Skeletal muscle cell (primary cell): ENCODE measurements around a stretch of chr12.

- RRBS = no CpG with 5 or more reads among the region's 13 CpGs
Measured at GRCh38 chr12:3070898-3071708, 6.1 kb upstream of the TSPAN9 start.

DNA sequence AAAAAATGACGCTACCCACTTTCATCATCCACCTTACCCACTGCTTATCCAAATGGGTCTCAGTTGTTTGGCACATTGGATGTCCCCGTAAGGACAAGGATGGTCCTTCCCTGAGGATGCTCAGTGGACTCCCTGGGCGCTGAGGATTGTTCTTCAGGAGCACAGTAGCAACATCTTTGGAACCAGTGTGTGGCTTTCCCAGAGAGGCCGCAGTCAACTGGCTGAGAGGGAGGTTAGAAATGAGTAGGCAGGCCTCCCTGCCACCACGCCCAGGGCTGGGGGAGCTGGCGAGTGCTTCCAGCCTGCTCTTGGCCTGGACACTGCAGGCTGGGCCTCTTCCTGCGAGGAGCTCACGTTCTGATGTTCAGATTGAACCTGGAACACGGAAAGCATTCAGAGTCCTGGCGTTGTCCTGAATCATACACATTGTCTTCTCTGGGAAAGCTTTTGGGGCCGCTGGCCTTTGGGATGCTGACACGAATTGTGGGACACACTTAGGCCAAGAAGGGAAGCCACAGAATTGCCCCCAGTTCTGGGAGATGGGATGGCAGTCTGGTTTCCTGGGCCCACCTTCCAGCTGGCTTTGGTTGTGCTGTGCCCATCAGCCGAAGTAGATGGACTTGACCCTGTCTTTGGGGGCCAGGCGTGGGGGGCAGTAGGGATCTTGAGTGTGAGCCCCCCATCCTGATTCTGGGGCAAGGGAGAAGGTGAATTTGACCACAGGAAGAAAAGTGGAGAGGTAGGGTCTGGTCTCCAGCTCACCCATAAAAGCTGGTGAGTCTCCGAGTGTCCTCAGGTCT, 15.7 kb downstream of the TSPAN9 start:
- RRBS = no CpG with 5 or more reads among the region's 15 CpGs

- RRBS = no CpG with 5 or more reads among the region's 38 CpGs
Measured at GRCh38 chr12:3199448-3199882, 122.3 kb downstream of the TSPAN9 start.

- RRBS = no CpG with 5 or more reads among the region's 12 CpGs
Measured at GRCh38 chr12:3204133-3204928, 127.2 kb downstream of the TSPAN9 start.

DNA sequence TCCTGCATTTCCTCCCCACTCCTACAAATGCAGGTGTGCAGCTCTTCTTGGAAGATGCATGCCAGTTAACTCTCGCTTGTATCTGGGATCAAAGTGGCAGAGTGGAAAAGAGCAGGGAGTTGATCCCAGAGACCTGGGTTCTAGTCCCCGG, 136.6 kb downstream of the TSPAN9 start:
- RRBS = no CpG with 5 or more reads among the region's 2 CpGs

DNA sequence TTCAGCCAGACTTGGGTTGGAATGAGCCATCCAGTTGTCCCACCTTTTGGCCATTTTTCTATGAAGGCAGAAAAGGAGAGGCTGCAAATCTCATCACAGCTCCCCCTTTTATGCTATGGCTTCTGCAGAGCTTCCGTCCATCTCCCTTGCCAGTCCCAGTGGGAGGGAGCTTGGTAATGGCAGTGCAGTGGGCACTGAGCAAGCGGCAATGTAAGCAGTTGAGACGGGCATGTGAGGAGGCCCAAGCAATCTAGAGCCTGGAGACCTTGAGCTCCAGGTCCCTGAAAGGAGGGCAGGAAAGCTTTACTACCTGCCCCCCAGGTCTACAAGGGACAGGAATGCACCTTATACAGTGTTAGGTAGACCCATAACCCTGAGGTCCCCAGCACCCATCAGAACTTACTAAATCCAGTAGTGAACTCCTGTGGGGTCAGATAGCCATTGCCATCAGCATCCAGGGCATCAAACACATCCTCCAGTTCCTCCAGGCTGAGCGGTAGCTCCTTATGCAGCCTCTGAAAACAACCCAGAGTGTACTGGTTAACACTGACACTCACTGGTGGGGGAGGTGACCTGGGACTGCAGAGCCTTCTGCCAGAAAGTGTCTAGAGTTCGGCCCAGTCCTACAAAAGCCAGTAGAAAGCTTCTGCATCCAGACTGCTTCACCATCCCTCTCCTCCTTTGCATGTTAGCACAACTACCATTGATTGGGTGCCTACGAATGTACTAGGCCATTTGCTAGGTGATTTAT, 72.9 kb downstream of the CRACR2A start:
- RRBS = no CpG with 5 or more reads among the region's 6 CpGs

DNA sequence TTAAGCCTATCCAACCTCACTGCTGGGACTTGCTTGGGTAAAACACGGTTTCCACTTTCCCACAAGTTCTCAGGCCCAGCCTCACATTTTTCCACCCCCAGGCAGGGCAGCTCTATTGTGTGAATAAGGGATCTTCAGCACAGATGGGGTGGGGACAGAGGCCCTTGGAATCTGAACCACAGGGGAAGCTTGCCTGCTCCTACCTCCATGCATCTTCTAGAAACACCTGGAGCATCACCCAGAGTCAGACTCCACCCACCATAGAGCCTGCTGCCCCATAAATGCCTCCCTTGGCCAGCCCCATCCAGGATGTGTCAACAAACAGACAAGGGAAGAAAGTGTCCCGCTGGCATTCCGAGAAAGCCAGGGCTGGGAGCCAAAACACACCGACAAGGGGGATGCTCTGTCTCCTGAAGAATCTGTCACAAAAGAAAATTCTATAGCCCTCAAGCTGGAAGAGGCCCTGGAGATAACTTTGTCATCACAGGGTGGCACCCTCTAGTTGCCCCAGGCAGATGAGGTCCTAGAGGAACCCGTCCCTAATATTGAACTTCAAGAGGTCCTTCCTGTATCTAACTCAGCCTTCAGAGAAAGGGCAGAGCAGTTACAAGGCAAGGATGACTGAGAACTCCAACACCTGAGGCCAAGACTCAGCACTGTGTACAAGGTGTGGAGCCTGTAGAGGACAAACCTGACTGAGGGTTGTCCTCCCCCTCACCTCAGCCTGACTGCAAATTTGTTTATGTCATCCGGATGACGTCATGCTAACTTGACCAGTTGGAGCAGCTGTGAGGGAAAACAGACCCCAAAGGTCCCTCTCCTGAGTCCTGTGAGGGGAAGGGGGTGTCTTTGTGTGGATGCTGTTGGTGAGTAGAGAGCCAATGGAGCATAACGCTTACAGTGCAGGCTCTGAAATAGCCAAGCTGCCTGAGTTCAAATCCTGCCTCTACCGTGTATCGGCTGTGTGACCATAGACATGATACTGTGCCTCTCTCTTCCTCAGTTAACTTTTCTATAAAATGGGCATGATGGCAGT, 4.5 kb downstream of the CRACR2A start:
- RRBS = no CpG with 5 or more reads among the region's 10 CpGs

DNA sequence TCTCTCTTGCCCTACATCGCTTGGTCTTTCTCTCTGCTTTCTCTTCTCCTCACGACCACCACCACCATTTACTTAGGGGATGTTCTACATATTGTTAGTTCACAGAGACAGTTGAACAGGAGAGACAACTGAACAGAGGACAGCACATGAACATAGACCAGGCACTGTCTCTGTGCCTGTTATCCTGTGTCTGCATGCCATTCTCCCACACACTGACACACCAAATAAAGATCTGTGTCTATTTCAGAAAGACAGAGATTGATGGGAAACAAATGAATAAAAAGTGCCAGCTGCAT, 77.5 kb upstream of the PARP11 start:
- RRBS = no CpG with 5 or more reads among the region's 2 CpGs

- RRBS = no CpG with 5 or more reads among the region's 8 CpGs
Measured at GRCh38 chr12:3958431-3959007, 85.3 kb upstream of the PARP11 start.

GRCh38 chr12:4024663-4025074, 151.5 kb upstream of the PARP11 start:
- RRBS = no CpG with 5 or more reads among the region's 8 CpGs

DNA sequence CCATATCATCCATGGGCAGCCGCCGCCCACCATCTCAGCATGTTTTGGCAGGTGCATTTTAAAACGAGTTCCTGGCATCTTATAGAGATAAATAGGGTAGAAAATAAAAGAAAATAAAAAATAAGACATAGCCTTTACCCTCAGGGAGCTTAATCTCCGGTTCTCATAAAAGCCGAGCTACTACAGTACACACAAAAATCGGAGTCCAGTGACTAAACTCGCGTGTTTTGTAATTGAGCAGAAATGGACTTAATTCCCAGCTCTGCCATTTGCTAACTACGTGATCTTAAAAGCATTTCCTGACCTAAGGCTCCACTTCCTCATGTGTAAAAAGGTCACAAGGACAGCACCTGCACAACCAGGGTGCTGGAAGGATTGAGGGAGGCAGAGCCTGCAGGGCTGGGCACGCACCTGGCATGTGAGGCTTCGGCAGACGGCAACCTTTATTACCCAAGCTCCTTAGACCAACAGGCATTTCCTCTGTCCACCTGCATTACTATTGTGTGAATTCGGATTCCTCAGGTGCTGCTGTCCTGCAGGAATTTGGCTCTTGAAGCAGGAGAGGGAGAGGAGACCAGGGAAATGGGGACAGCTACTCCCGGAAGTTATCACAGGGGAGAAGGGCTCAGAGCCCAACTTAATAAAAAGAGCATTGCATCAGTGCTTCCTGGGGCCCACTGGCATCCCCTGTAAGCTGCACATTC, 157.4 kb upstream of the CCND2 start:
- RRBS = no CpG with 5 or more reads among the region's 14 CpGs

DNA sequence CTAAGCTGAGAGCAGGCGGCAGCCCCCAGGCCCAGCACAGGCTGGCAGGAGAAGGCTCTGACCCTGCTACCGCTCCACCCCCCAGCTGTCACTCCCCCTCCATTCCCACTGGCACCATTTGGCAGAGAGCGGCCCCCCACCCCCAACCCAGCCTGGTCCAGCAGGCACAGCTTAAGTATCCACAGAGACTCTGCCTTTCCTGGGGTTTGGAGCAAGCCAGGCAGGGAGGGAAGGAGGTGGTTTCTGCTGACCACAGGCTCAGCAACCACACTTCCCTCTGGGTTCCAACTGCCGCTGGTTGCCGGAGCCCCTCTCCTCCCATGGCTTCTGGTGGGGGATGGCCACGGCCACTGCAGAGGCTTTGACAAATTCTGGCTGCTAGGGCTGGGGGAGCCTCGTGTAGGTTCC, 30.5 kb upstream of the CCND2 start:
- RRBS = no CpG with 5 or more reads among the region's 7 CpGs

- RRBS = no CpG with 5 or more reads among the region's 56 CpGs
Measured at GRCh38 chr12:4274260-4275001, 869 bp downstream of the CCND2 start.

DNA sequence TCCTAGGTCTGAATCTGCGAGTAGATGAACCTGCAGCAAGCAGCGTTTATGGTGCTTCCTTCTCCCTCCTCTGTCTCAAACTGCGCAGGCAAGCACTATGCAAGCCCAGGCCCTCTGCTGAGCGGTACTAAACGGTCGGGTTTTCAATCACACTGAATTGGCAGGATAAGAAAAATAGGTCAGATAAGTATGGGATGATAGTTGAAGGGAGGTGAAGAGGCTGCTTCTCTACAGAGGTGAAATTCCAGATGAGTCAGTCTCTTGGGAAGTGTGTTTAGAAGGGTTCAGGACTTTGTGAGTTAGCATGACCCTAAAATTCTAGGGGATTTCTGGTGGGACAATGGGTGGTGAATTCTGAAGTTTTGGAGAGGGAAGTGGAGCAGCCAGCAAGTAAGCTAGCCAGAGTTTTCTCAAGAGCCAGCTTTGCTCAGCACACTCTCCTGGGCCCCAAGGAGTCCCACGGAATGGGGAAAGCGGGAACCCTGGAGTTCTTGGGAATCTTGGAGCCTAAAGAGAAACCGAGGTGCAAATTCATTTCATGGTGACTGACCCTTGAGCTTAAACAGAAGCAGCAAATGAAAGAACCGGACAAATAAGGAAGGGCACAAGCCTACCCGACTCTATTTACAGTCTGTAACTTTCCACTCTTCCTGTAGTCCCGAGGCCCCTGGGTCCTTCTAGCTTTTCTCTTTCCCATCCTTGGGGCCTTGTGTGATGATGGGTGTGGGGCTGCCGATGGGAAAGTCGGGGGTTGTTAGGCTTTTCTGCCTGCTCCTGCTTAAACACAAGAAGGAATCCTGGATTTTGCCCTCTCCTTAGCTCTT, 18.3 kb upstream of the TIGAR start:
- RRBS = no CpG with 5 or more reads among the region's 14 CpGs

DNA sequence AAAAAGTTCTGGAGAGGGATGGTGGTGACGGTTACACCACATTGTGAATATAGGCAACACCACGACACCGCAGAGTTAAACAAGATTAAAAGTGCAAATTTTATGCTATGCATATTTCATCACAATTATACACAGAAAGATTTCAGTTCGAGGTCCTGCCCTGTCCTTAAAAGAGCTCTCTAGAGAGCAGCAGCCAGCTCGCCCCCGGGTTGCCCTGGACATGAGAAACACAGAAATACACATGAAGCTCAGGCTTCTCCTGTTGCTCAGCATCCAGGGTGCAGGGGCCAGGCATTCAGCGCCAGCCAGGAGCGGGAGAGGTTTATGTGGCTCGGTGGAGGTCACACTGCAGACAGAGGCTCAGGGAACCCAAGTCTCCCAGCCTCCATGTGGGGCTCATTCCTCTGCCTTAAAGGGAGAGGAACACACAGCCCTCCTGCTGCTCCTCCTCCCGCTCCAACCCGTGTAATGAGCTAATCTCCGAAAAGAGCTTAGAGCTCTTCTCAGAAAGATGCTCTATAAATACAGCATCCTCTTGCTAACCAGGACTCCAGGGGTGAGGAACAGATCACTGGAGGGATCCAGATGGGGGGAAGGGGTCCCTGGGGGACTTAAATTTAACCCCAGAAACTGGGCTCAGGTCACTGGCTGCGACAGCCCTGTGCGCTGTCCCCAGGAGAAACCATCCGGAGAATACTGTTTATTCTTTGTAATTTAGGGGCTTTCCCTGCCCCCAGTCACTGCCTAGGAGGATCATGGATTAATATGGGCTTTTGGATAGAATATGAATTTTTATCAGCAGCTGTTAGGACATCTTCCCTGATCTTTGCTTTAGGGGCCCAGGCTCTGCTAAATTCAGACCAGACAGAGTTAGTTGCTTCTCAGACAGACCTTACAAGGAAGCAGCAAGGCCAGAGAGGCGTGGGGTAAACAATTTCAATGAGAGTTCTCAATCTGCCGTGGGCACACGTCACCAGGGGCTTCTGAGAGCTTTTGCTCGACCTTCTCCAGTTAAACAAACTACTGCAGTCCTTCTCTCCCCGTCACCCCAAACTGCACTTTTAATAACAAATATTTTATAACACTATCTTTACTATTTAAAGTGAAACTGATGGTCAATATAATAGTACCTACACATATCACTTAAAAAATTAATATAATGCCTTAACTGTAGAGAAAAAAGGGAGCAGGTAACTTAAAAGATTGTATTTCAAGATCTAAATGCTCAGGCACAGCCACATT, 28.0 kb downstream of the FGF6 start:
- RRBS = no CpG with 5 or more reads among the region's 20 CpGs

GRCh38 chr12:4719676-4720358, 383 bp upstream of the GALNT8 start:
- RRBS = 100% methylated on average over 1 of the region's 13 CpGs

DNA sequence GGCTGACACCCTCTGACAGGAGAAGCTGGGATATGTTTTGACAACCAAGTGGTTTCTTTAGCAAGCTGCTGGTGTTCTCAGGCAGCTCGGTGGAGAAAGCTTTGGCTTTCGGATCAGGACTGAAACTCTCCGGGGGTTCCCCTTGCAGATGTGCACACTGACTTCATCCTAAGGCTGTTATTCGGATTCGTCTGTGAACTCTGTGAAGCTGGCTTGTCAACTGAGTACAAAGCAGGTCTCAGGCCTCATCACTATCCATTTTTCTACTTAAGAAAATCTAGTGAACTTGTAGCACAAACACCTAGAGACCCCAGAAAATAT, 15.8 kb downstream of the KCNA5 start:
- RRBS = no CpG with 5 or more reads among the region's 5 CpGs

DNA sequence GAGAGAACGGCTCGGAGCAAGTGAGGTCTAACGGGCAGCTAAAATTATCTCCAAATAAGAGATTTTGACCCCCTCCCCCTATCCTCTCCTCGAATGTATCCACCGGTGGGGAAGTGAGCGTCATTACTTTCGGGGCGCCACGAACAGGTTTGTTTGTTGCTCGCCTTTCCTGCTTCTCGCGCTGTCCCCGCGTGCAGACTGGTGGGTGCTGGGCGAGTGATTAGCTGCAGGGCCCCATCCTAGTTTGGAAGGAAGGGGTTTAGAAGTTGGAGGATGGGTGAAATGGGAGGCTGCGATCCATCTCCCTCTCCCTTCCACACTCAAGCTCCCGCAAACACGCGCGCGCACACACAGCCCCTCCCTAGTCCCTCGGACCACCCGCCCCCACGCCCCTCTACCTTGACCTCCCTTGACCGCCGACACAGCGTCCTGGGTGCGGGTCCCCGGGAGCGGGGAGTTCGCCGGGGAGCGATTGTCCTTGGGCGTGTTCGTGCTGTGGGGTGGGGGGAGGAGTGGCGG, 802 bp upstream of the NTF3 start:
- RRBS = no CpG with 5 or more reads among the region's 36 CpGs

- RRBS = no CpG with 5 or more reads among the region's 12 CpGs
Measured at GRCh38 chr12:5456667-5457437, 24.9 kb downstream of the NTF3 start.